Keratinocyte (primary cell): ENCODE data around the gene RBM11.

GRCh38 chr21:8214453-8215008 is 2306.9 kb upstream of the TPTE start:
CAGE:
- cytosol, long polyA minus RNA, result no peak
- cytosol, long polyA plus RNA, result no peak
- long polyA plus RNA, result no peak
- nucleus, long polyA minus RNA, result no peak
- nucleus, long polyA plus RNA, result no peak

DNA sequence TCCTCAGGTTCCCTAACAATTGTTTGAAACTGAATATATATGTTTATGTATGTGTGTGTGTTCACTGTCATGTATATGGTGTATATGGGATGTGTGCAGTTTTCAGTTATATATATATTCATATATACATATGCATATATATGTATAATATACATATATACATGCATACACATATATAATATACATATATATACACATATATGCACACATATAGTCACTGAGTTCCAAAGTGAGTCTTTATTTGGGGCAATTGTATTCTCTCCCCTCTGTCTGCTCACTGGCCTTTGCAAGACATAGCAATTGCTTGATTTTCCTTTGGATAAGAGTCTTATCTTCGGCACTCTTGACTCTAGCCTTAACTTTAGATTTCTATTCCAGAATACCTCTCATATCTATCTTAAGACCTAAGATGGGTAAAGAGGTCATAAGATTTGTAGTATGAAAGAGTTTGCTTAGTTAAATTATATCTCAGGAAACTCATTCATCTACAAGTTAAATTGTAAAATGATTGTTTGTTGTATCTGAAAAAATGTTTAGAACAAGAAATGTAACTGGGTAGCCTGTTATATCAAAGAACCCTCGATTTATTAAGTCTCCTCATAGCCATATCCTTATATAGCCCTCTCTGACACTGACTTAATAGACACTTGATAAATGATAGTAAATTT is 1523.4 kb upstream of the TPTE start:
CAGE:
- cytosol, long polyA minus RNA, result no peak
- cytosol, long polyA plus RNA, result no peak
- long polyA plus RNA, result no peak
- nucleus, long polyA minus RNA, result no peak
- nucleus, long polyA plus RNA, result no peak

DNA sequence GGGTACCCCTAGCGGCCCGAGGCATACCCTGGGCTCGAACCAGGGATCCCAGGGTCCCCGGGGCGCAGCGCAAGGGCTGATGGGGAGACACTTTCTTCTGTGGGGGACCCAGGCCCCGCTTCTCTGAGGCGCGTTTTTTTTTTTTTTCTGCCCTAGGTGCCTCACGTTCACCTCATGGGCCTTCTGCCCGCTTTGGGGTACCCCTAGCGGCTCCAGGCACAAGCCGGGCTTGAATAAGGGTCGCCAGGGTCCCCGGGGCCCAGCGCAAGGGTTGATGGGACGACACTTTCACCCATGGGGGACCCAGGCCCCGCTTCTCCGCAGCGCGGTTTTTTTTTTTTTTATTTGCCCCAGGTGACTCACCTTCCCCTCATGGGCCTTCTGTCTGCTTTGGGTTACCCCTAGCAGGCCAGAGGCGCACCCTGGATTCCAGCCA is 1483.4 kb upstream of the TPTE start:
CAGE:
- cytosol, long polyA minus RNA, result no peak
- cytosol, long polyA plus RNA, result no peak
- long polyA plus RNA, result no peak
- nucleus, long polyA minus RNA, result no peak
- nucleus, long polyA plus RNA, result no peak

DNA sequence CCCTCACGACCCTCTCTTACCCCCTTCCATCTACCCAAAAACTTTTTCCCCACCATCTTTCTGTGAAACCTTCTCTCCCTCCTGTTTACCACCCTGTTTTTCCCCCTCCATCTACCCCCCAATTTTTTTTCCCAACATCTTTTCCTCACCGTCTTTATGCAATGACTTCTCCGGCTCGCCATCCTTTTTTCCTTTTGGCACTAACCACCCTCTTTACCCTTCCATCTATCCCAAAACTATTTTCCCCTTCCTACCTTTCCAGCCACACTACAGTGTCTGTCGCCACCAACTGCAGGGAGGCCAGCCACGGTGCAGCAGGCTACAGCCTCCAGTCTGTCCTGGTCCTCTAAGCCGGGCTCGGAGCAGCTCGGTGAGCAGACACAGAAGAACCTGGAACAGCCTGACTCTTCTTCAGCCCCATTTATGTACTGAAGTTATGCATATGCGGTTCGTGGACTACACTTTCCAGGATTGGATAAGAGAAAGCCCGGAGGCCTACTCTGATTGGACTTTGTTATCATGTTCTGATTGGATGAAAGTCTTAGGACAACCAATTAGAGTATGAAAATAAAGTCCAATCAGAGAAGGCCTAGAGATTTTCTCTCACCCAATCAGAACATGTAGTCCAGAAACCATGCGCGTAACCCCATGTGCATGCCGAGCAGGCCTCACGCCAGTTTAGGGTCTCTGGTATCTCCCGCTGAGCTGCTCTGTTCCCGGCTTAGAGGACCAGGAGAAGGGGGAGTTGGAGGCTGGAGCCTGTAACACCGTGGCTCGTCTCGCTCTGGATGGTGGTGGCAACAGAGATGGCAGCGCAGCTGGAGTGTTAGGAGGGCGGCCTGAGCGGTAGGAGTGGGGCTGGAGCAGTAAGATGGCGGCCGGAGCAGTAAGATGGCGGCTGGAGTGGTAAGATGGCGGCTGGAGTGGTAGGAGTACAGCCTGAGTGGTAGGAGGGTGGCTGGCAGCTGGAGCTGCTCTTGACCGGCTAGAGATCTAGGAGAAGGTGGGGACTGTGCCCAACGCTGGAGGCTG is 108.2 kb upstream of the TPTE start:
CAGE:
- cytosol, long polyA minus RNA, result no peak
- cytosol, long polyA plus RNA, result no peak
- long polyA plus RNA, result no peak
- nucleus, long polyA minus RNA, result no peak
- nucleus, long polyA plus RNA, result no peak

DNA sequence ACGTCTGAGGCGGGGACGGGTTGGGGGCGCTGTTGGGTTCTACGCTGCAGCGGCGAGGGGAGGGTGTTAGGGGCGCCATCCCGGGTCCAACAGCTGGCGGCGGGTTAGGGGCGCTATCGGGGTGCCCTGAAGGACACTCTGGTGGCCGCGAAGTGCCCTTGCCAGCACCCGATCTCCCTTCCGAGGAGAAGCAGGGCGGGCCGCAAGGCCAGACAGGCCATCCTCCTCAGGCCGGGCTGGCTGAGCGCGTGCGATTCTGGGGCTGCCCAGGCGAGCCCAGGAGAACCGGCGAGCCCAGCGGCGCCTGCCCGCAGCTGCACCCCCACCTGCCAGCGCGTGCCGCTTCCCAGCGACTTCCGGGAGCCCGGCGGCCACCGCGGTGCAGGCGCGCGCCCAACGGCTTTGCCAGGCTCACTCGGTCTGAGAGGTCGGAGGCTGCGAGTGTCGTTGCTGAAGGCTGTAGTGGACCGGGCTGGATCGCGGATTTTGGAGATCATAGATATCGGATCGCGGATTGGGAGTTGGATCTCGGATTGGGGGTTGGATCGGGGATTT is 147.0 kb downstream of the LIPI start:
CAGE:
- cytosol, long polyA minus RNA, result no peak
- cytosol, long polyA plus RNA, result no peak
- long polyA plus RNA, result no peak
- nucleus, long polyA minus RNA, result no peak
- nucleus, long polyA plus RNA, result no peak

DNA sequence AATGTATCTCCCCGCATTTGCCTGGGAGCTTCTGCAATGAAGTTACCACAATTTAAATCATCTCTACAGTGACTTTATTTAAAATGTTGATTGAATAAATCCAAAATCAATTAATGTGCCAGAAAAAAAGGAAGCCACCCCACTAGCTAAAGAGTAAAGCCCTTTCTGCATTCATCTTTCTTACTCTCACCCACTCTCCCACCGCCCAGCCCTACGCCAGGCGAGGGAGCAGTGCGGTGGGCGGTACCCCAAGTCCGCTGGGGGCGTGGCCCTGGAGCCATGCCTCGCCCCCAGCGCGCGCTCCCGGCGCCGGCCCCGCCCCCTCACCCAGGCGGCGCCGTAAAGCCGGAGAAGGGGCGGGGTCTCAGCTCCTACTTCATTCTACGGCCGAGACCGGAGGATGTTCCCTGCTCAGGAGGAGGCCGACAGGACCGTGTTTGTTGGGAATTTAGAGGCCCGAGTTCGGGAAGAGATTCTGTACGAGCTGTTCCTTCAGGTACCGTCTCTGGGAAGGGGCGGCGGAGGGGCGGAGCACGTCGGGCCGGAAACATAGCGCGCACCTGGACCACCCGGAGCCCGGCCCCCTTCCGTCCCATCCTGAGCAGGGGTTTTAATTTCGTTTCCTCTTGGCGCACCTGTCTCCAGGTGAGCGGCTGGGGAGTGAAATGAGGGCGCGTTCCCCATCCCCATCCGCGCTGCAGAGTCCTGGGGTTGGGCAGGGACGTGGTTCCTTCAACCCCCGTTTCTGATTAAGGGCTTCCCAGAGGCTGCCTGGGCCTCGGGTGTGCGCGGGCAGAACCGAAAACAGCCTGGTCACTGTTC is at the start of gene RBM11:
RBM11 (plus strand) TSS at position 371 of the 822 bp plus-strand sequence.
CAGE:
- cytosol, long polyA minus RNA, result no peak
- cytosol, long polyA plus RNA, result no peak
- long polyA plus RNA, result no peak
- nucleus, long polyA minus RNA, result no peak
- nucleus, long polyA plus RNA, result no peak

DNA sequence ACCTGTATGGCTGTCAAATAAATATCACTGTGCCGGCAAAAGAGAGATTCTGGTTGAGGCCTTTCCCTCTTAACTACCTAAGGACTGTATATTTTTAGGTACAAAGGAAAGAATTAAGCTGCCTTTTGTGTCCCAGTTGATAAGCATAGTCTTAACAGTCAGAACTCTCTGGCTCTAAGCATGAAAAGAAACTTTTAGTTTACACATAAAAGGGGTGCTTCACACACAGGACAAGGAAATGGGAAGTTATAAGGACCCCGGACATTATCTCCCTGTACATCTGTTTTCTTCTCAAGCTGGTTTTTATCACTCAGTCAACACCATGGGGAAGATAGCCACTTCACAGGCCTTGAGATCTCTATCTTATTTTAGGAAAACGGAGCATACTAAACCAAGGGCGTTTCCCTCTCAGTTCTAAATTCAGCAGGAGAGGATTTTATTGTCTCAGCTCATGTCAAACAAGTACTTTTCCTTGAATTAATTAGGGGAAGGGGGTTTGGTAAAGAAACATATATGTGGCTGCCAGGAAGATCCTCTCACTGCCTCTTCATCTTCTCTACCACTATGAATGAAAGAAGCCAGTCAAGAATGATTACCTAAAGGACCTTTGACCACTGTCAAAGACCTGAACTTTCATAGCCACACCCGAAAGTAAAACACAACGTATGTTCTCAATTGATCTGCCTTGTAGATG is 71.4 kb upstream of the HSPA13 start:
CAGE:
- cytosol, long polyA minus RNA, result no peak
- cytosol, long polyA plus RNA, result no peak
- long polyA plus RNA, result no peak
- nucleus, long polyA minus RNA, result no peak
- nucleus, long polyA plus RNA, result no peak

DNA sequence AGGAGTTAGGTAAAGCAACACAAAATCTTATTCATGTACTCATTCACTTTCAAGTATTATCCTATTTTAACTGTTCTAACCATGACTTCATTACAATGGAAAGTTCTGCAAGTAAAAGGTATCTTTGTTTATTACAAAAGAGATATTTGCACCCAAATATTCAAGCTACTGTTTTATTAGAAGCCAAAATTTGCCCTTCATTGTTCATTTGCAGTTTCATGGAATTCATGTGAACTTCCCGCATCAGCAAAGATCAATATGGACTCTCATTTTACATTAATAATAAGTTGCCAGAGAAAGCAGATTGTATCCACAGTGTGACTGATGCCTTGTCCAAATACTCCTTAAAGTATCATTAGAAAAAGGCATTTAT is 60.0 kb downstream of the SAMSN1 start:
CAGE:
- cytosol, long polyA minus RNA, result no peak
- cytosol, long polyA plus RNA, result no peak
- long polyA plus RNA, result no peak
- nucleus, long polyA minus RNA, result no peak
- nucleus, long polyA plus RNA, result no peak

GRCh38 chr21:14543861-14544643 is 2.1 kb downstream of the SAMSN1 start:
CAGE:
- cytosol, long polyA minus RNA, result no peak
- cytosol, long polyA plus RNA, result no peak
- long polyA plus RNA, result no peak
- nucleus, long polyA minus RNA, result no peak
- nucleus, long polyA plus RNA, result no peak

GRCh38 chr21:14662683-14663008 is 116.5 kb upstream of the SAMSN1 start:
CAGE:
- cytosol, long polyA minus RNA, result no peak
- cytosol, long polyA plus RNA, result no peak
- long polyA plus RNA, result no peak
- nucleus, long polyA minus RNA, result no peak
- nucleus, long polyA plus RNA, result no peak

GRCh38 chr21:14996178-14996831 is 68.5 kb downstream of the NRIP1 start:
CAGE:
- cytosol, long polyA minus RNA, result no peak
- cytosol, long polyA plus RNA, result no peak
- long polyA plus RNA, result no peak
- nucleus, long polyA minus RNA, result no peak
- nucleus, long polyA plus RNA, result no peak

CAGE:
- cytosol, long polyA minus RNA, result no peak
- cytosol, long polyA plus RNA, result no peak
- long polyA plus RNA, result no peak
- nucleus, long polyA minus RNA, result no peak
- nucleus, long polyA plus RNA, result no peak
These were observed 3.9 kb downstream of the NRIP1 start for GRCh38 chr21:15060499-15061639.

GRCh38 chr21:15134752-15135279 is 70.0 kb upstream of the NRIP1 start:
CAGE:
- cytosol, long polyA minus RNA, result no peak
- cytosol, long polyA plus RNA, result no peak
- long polyA plus RNA, result no peak
- nucleus, long polyA minus RNA, result no peak
- nucleus, long polyA plus RNA, result no peak

CAGE:
- cytosol, long polyA minus RNA, result no peak
- cytosol, long polyA plus RNA, result no peak
- long polyA plus RNA, result no peak
- nucleus, long polyA minus RNA, result no peak
- nucleus, long polyA plus RNA, result no peak
These were observed 86.8 kb upstream of the USP25 start for GRCh38 chr21:15643024-15643315.

GRCh38 chr21:15791401-15791748 is 61.6 kb downstream of the USP25 start:
CAGE:
- cytosol, long polyA minus RNA, result start-site peak on the plus strand at chr21:15791514-15791602, 20 reads
- cytosol, long polyA plus RNA, result no peak
- long polyA plus RNA, result no peak
- nucleus, long polyA minus RNA, result no peak
- nucleus, long polyA plus RNA, result no peak

GRCh38 chr21:15797719-15798057 is 67.9 kb downstream of the USP25 start:
CAGE:
- cytosol, long polyA minus RNA, result no peak
- cytosol, long polyA plus RNA, result no peak
- long polyA plus RNA, result no peak
- nucleus, long polyA minus RNA, result no peak
- nucleus, long polyA plus RNA, result no peak

GRCh38 chr21:15805440-15806075 is 75.8 kb downstream of the USP25 start:
CAGE:
- cytosol, long polyA minus RNA, result no peak
- cytosol, long polyA plus RNA, result no peak
- long polyA plus RNA, result no peak
- nucleus, long polyA minus RNA, result no peak
- nucleus, long polyA plus RNA, result no peak

DNA sequence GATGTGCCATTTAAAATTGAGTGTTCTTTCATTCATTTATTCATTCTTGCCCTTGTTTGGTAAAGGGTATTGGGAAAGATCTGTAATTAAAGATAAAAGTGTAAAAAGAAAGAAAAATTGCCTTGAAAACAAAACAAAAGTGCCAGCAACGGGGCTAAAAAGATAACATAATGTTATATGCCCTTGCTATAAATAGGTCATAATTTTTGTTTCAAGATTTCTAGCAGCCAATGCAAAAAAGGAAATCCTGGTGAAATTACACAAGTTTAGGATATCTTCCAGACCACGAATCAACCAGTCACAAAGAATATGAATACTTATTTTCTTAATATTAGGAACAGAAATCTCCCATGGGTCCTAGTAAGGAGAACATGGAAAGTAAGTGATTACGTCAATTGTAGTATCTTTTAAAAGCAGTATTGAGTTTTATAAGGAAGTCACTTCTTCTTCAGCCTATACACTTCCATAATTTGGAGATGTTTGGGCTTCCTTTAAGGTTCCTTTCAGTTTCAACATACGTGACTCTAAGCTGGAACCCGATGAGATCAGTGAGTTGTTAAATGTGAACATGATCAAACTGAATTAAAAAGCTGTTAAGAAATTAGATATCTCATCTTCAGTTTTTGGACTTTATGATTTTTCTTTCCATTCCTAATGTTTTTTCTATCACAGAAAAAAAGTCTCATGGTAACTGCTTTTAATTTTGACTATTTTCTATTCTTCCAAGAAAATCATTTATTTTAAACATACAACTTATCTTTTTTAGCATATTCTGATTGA is 534.5 kb downstream of the USP25 start:
CAGE:
- cytosol, long polyA minus RNA, result no peak
- cytosol, long polyA plus RNA, result no peak
- long polyA plus RNA, result no peak
- nucleus, long polyA minus RNA, result no peak
- nucleus, long polyA plus RNA, result no peak

DNA sequence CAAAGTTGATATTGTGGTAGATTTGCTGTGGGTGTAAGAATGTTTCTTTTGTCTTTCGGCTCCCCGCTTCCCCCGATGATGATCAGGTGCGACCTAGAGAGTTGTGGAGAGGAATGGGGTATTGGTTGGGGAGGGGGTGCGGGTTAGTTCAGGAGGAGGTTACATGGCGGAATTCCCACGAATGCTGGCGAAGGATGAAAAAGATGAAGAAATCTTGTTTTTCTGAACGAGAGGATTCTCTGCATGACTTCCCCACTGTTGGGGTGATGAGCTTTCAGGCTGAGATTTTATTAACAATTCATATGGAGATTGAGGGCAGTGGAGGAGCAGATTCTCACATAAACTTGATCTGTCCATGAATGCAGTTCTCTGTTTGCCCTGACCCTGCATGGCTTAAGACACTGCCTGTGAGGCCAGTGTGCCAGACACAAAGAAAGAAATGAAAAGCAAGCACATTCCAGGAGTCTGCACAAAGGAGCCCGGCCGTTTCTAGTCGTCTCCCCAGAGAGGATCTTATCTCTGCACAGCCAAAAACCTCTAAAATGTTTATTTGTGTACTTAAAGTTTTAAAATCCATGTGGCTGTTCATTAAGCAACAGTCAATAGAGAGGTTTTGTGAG is 550.4 kb downstream of the USP25 start:
CAGE:
- cytosol, long polyA minus RNA, result no peak
- cytosol, long polyA plus RNA, result no peak
- long polyA plus RNA, result no peak
- nucleus, long polyA minus RNA, result no peak
- nucleus, long polyA plus RNA, result no peak

CAGE:
- cytosol, long polyA minus RNA, result no peak
- cytosol, long polyA plus RNA, result no peak
- long polyA plus RNA, result no peak
- nucleus, long polyA minus RNA, result no peak
- nucleus, long polyA plus RNA, result no peak
These were observed 688.4 kb downstream of the USP25 start for GRCh38 chr21:16418203-16418638.